ENCODE results near the genes PRKAB1, RAB35 and UNC119B.

DNA sequence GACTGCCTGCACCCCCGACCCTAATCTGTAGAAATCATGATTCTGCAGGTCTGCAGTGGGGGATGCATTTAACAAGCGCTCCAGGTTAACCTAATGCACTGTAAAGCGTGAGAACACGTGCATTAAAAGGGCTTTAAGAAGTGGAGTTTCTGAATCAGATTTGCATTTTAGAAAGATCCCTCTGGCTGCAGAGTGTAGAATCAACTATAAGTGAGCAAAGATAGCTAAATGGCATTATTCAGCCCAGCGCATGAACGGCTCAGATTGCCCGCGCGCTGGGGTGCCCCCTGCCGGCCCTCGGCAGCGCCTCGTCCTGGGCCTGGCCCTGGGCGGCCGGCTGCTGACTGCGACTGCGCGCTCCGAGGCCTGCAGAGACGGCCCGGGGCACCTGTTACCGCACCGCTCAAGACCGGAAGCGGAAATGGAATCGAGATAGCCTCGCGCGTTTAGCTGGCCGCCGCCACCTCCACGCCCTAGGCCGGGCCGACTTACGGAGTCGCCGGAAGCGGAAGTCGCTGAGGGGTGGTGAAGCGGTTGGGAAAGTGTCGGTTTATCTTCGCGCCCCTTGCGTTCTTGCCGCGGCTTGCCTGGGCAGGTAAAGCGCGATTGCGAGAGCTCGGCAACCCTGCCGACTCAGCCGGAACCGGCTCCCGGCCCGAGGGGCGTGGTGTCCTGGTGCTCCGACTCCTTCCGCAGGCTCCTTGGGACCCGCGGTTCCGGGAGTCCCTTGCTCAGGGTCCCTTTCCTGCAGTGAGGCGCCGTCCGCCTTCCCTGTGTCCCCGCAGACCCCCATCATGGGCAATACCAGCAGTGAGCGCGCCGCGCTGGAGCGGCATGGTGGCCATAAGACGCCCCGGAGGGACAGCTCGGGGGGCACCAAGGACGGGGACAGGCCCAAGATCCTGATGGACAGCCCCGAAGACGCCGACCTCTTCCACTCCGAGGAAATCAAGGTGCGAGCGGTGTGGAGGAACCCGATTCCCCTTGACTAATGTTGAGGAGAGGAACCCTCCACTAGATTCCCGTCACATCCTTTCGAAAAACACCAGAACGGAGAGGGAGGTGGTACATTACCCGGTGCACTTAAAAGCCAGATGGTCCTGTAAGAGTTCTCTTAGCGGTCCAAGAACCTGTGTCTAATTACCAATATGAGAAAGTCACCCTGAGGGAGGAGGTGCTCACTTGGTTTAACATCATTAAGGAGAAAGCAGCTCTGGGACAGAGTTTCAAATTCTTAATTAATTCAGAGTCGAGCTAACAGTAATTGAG lies at the start of gene PRKAB1:
Gene PRKAB1, plus strand, starts transcription at position 683 of the 1,269 bp plus-strand sequence.
- RRBS, result 2% methylated on average over 39 of the region's 87 CpGs

GRCh38 chr12:119680790-119681449 lies 13.0 kb downstream of the PRKAB1 start:
- RRBS, result no CpG with 5 or more reads among the region's 10 CpGs

GRCh38 chr12:119681487-119682426 lies 13.8 kb downstream of the PRKAB1 start:
- RRBS, result no CpG with 5 or more reads among the region's 12 CpGs

DNA sequence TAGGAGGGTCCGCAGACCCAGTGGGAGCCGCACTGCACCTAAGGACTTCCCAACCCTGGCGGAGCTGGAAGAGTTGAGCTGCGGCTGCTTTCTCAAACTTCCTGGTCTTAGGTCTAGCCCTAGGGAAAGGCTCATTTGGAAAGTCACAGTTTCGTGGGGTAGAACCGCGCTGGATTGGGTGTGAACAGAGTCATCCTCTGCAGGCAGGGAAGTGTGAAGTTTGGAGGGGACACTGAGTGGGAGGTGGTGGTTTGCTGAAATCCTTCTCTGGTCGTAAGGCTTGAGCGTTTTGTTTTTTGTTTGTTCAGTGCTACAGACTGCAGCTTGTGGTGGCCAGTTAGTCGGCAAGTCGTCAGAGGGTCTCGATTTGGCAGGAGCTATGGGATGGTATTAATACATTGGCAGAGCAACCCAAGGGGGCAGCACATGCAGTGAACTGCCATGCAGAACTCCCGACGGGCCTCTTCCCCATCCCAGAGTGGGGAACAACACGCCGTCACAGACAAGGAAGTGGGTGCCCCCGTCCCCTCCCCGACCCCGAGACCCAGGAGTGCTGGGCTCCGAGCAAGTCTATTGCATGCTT lies 19.0 kb downstream of the PRKAB1 start:
- RRBS, result no CpG with 5 or more reads among the region's 20 CpGs

DNA sequence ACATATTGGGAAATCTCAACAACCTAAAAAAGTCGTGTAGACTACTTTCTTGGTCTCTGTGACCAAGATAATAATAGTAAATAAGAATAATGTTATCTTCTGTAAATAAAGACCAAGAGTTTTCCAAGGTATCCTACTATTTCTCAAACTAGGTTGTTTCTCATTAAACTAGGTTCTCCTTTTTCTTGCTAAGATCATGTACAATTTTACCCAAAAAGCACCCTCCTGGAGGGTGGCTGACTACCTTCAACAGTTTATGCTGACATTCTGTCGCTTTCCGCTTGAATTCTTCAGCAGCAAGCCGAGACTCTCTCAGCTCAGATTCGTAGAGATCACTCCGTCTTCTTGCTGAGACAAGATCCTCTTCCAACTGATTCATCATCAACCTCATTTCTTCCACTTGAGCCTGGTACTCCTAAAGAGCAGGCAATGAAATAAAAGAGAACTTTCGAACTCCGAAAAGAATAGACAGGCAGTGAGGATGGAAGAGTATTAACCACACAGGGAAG lies 100.6 kb downstream of the CIT start:
- RRBS, result no CpG with 5 or more reads among the region's 8 CpGs

GRCh38 chr12:120116556-120117041 lies at the start of gene RAB35:
Gene RAB35, minus strand, starts transcription at chr12:120116753.
- RRBS, result under 1% methylated on average over 30 of the region's 67 CpGs

DNA sequence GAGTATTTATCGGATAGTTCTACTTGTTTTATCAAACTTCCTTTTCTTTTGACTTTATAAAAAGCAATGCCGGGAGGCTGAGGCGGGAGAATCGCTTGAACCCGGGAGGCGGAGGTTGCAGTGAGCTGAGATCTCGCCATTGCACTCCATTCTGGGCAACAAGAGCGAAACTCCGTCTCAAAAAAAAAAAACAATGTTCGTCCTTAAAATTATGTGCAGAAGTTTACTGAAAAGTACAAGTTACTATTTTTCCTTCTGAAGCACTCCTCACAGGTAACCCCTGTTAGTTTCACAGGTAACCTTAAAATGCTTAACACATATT lies 1.2 kb upstream of the RAB35 start:
- RRBS, result no CpG with 5 or more reads among the region's 10 CpGs

- RRBS, result no CpG with 5 or more reads among the region's 6 CpGs
Measured at GRCh38 chr12:120140149-120140572, 23.6 kb upstream of the RAB35 start.

DNA sequence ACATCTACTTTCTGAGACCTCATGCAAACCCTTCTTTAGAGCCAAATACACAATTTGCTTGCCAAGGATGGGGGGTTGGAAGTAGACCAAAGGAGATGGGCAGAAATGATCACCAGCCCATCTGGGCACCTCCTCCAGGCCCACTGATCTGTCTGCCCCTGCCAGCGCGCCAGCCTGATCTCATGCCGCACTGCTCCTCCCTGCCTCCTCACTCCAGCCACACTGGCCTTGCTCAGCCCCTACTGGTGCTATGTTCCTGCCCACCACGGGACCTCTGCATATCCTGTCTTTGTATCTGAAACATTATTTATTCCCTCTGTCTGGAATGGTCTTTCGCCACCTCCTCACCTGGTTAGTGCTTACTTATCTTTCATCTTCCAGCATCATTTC lies 24.8 kb upstream of the RAB35 start:
- RRBS, result no CpG with 5 or more reads among the region's 5 CpGs

GRCh38 chr12:120256934-120257606 lies 8.5 kb downstream of the PXN start:
- RRBS, result no CpG with 5 or more reads among the region's 12 CpGs

DNA sequence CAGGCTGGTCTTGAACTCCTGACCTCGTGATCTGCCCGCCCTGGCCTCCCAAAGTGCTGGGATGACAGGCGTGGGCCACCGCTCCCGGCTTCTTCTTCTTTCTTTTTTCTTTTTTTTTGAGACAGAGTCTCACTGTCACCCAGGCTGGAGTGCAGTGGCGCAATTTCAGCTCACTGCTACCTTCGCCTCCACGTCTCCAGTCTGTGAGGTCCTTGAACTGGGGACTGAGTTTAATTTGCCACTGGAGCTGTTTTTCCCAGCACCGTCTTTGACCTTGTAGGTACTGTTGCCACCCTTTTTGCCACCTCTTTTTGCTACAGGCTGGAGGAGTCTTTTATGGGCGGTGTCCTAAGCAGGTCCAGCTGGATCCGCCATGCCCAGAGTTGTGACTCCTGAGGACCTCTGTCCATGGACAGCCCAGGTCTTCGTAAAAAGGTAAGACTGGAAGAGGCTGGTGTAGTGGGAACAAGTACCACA lies 11.6 kb upstream of the SIRT4 start:
- RRBS, result no CpG with 5 or more reads among the region's 12 CpGs

GRCh38 chr12:120308680-120308942 lies 6.5 kb downstream of the SIRT4 start:
- RRBS, result no CpG with 5 or more reads among the region's 5 CpGs

DNA sequence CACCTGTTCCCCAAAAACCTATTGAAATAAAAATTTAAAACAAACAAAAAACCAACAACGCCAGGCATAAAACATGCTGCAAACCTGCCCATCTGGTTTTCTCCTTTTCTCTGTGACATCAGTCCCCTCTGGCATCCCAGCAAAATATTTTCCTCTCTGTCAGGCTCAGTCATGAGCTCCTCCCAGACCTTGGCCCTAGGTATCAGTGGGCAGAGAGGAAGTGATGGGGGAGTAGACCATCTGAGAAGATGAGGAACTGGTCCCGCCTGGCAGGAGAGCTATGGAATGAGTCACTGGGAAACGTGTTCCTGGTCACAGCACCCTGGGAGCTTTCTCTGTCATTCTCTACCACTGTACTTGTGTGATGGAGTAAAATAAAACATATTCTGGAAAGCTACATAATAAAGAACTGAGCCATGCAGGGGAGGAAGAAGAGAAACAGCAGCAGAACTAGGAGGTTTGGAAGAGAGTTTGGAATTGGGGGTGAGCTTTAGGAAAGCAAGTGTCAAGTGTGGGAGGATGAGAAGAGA lies 5.1 kb upstream of the SRSF9 start:
- RRBS, result no CpG with 5 or more reads among the region's 3 CpGs

- RRBS, result 1% methylated on average over 30 of the region's 82 CpGs
Measured at GRCh38 chr12:120709873-120710832, at the start of gene UNC119B. Gene UNC119B, plus strand, starts transcription at chr12:120710458.

- RRBS, result 100% methylated on average over 1 of the region's 9 CpGs
Measured at GRCh38 chr12:120742092-120742464, 16.5 kb downstream of the ACADS start.

GRCh38 chr12:120768514-120769321 lies 43.1 kb downstream of the ACADS start:
- RRBS, result no CpG with 5 or more reads among the region's 13 CpGs

GRCh38 chr12:120819303-120819884 lies 84.8 kb downstream of the SPPL3 start:
- RRBS, result no CpG with 5 or more reads among the region's 4 CpGs

DNA sequence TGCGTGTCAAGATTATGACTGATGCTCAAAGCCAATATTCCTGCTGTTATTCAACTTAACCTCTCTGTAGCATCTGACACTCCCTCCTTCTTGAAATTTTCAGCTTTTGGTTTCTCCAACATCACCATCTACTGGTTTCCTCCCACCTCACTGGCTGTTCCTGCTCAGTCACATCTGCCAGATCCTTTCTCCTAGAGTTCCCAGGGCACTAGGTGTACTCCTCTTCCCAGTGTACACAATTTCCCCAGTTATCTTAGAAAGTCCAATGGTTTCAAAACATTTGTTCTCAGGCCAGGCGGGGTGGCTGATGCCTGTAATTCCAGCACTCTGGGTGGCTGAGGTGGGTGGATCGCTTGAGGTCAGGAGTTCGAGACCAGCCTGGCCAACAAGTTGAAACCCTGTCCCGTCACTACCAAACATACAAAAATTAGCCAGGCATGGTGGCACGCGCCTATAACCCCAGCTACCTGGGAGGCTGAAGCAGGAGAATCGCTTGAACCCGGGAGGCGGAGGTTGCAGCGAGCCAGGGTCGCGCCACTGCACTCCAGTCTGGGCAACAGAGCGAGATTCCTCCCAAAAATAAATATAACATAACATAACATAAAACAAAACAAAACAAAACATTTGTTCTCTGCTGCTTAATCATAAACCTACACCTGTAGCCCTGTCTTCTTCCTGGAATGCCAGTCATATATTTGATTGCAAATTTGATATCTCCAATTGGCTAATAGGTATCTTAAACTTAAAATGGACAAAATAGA lies 60.6 kb downstream of the SPPL3 start:
- RRBS, result no CpG with 5 or more reads among the region's 14 CpGs

GRCh38 chr12:120971667-120972386 lies 6.5 kb upstream of the HNF1A start:
- RRBS, result no CpG with 5 or more reads among the region's 11 CpGs

DNA sequence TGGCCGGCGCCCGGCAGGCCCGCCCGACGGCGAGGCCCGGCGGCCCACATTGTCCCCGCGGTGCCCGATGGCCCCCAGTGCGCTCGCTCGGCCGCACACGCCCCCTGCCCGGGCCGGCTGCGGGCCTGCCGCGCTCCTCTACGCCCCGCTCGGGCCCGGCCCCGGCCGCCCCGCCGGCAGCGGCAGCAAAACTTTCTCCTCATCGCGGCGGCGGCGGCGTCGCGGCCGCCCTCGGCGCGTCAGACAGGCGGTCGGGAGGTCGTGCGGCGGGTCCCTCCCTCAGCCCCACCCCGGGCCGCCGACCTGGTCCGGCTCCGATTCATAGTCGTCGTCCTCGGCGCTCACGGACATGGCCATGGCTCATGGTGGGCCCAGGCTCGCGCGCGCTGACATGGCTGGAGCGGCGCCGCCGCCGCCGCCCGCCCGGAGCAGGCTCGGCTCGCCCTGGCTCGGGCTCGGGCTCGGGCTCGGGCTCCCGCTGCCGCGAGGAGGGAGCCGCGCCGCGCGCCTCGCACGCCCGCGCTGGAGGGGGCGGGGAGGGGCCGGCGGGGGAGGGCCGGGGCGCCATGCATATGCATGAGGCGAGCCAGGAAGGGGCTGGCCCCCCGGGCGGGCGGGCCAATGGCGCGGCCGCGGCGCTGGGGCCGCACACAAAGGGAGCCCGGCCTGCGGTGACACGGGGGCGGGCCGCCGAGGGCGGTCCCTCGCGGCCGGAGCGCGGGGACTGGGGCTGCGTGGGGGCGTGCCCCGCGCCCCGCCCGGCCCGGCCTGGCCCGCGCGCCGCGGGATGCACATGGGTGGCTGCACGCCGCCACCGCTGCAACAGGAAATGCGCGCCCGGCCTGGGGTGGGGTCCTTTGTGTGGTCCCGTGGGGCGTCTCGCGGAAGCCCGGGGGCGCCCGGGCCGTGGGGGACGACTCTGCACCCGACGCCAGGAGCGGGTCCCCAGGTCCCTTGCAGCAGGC lies 67.2 kb downstream of the RNF34 start:
- RRBS, result 1% methylated on average over 93 of the region's 145 CpGs

All from mononuclear cell (primary cell).